CD14-positive monocyte (primary cell): ENCODE measurements around a stretch of chr15.

DNA sequence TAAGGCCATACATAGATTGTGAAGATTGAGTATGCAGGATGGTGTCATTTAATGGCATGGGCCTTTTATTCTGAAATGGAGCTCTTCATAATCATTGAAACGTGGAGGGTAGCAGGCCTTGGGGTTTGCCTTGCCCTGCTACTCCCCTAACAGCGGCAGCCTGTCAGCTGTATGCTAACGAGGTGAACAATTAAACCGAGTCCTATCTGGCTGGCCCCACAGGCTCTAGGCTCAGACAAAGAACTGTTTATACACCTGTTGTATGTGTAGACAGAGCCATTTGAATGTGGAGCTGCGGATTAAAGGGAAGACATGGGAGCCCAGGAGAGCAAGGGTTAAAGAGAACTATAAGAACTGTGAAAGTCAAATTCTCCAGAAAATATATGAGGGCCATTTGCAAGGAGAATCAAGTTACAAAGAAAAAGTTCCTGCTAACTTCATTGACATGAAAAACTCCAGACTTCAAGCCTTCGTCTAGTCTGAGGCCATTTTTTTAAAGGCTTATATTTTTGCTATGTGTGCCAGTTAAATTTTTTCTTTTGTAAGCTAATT, 116.7 kb upstream of the CGNL1 start:
- CAGE, long polyA plus RNA = no peak

GRCh38 chr15:57322084-57322474, 54.2 kb upstream of the CGNL1 start:
- CAGE, long polyA plus RNA = no peak

GRCh38 chr15:57442136-57442565, 65.8 kb downstream of the CGNL1 start:
- CAGE, long polyA plus RNA = no peak

DNA sequence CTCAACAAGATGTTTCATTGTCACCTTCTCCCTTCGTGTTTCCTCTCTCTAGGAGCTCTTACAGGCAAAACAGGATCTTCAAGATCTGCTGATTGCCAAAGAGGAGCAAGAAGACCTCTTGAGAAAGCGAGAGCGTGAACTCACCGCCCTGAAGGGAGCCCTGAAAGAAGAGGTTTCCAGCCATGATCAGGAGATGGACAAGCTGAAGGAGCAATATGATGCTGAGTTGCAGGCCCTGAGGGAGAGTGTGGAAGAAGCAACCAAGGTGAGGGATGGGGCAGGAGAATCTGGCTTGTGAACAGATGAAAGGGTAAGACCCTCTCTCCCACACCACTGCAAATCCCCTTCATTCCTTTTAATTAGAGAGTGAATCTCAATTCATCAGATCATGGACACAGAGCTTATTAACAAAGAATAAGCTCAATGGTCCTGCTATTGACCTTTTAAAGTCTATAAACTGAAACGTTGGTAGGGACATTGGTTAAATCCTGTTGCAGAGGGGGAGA, 85.4 kb downstream of the CGNL1 start:
- CAGE, long polyA plus RNA = no peak

- CAGE, long polyA plus RNA = no peak
Measured at GRCh38 chr15:57485688-57486381, 105.9 kb upstream of the MYZAP start.

DNA sequence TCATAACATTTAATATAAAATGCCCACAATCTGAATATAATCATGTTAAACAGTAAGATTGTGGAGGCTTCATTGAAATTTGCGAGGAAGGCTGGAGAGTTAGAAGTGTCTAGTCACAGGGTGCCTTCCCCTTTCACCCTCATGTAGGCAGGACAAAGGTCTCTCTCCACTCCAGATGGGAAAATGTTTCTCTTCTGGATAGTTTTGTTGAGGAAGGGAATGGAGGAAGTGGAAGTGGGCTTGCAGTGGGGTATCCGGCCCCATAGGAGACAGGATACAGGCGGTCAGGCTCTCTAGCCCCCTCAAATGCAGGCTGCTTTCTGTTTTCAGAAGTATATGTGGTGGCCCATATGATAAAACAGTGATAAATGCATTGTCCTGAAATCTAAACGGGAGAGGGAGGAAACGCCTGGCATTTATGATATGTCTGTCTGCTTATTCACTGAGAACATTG, 13.3 kb upstream of the MYZAP start:
- CAGE, long polyA plus RNA = no peak

- CAGE, long polyA plus RNA = no peak
Measured at GRCh38 chr15:57599309-57599642, 7.6 kb downstream of the MYZAP start.

DNA sequence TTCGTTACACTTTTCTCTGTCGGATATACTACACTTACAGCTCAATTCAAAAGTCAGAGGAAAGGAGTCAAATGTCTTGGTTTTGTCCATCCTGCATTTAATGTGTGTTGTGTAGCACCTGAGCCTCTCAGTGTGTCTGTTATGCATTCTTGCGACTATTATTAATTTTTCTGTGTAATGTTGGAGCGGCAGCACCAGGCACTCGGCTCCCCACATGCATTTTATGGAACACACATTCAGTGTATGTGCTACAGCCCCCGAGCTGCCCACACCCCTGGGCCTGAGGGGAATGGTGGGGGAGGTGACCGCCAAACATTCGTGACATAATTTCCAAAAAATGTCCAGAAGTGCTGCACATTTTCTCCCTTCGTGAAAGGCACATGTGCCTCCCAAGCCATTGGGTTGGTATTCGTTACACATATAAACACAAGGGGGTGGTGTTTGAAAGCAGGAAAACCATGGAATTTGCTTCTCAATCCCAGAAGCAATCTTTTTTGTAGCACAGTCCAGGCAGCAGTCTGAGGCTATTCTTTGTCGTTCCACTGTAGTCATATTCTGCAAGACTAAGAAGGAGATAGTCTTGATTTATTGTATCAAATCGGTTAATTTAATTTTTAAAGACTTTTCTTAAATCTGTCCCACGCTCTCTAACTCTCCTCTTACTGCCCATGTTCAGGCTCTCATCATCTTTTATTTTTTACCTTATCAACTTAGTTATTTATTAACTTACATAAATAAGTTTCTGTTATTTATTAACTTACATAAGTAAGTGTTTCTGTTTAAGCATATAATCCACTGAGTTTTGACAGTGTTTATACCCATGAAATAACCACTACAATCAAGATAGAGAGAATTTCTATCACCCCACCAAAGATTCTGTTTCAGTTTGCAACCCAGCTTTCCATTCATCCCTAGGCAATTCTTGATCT, 39.2 kb upstream of the POLR2M start:
- CAGE, long polyA plus RNA = no peak

DNA sequence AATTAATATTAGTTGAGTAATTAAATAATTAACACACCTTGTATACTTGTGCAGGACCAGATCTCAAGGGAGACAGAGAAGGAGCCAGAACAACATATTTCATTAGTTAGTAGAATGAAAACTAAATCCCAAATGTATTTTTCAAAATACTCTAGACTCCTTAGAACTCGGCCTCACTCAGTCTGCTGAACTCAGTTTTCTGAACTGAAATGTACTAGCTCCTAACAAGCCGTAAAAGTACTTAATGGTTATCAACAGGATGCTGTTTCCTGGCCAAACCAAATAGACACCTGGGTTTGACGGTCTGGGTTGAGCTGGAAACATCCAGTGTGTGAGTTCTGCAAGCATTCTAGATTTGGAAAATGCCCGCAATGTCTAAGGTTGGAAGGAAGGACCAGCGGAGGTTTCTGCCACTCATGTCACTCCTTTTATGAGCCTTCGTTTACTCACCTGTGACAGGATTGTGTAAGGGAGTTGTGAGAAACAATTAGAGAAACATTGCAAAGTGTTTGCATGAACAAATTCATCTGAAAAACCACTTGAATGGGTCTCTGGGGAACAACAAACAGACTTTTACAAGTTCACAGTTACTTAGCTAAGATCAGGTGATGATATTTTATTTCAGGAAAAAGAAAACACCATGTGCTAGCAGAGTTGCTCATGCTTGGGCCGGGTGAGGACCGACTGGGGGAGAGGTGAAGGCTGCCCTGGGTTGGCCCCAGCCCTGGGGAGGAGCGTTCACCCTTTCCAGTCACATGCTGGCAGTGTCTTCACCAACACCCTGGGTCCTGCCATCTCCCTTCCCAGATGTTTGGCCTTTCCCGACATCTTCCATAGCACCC, 151.0 kb downstream of the ALDH1A2 start:
- CAGE, long polyA plus RNA = no peak

DNA sequence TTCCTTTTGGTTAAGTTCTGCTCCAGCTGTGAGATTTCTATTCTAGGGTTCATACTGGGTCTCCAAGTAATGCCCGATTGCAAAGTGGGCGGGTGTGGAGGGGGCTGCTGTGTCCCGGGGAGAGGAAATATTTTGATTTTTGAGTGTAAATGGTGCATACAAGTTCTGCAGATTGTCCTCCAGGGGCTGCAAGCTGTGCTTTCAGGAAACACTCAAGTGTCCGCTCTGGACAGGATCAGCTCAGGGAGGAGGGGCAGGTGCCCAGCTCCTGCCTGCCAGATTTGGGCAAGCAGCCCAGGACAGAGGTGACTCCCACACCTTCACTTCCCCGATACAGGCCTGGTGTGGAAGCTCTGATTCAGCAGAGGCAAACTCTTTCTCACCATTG, 142.8 kb downstream of the ALDH1A2 start:
- CAGE, long polyA plus RNA = no peak

- CAGE, long polyA plus RNA = no peak
Measured at GRCh38 chr15:58064530-58065388, 752 bp downstream of the ALDH1A2 start.

DNA sequence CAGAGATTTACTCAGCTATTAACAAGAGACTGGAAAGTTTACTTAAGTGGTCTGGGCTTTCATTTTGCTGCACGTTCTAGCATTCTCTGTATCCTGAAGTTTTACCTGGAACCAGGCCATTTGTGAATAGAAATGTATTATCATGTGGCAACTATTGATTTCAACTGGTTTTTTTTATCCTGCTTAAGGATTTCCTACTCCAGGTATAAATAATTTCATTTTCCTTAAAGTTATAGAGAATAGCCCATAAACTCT, 1.1 kb downstream of the AQP9 start:
- CAGE, long polyA plus RNA = no peak

DNA sequence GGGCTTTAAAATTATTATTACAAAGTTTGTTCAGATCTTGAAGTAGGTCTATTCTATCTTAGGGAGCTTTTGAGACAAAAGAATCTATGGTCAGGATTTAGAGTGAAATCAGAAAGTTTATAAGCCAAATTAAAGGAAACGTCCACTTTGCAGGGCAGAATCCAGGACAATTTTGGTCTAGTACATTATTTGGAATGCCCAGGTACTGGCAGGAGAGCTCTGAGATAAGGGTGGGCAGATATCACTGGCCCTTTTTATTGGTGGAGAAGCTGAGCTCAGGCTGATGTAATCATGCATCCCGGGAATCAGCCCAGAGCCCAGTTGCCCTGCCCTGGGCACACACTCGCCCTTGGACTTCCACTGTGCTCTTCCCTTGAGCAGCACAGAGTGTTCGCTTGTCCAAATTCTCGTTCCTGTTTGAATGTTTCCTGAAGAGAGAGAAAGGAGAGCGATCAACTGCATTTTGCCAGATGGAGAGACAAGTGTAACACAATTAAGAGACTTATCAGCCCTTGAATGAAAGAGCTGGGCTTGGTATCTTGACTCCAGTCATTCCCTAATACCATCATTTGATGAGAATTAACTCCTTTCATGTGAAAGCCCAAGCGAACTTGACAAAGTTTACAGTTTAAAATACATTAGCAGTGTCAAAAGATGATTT, 3.7 kb downstream of the AQP9 start:
- CAGE, long polyA plus RNA = no peak

DNA sequence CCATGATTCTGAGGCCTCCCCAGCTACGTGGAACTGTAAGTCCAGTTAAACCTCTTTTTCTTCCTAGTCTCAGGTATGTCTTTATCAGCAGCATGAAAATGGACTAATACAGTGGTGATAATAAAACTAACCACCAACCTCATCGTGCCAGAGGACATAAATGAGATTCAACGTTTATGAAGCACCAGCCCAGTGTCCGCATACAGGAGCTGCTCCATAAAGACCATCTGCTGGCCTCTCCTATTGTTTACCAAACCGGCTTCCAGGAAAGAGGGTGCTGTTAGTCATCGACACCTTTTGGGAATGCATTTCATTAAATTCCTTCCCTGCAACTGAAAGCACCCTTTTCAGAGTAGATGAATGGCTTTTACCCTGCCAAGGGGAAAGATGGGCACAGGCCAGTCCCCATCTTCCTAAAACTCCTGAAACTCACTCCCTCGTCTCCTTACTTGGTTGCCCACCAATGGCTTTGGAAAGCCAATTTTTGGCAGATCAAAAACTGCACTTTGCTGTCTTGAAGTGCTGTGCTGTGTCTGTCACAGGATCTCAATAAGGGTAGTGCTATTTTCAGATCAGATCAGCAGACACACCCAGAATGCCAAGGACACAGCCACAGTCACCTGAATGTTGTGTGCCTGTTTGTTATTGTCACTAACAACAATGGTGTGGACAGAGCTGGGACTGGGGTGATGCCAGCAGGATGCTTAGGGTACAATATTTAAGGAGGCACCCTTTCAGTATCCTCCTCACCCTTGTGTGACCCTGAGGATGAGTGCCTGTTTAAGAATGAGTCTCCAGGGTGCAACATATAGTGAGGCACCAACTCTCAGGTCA, 122.2 kb downstream of the AQP9 start:
- CAGE, long polyA plus RNA = no peak

GRCh38 chr15:58261054-58261562, 122.9 kb downstream of the AQP9 start:
- CAGE, long polyA plus RNA = no peak

DNA sequence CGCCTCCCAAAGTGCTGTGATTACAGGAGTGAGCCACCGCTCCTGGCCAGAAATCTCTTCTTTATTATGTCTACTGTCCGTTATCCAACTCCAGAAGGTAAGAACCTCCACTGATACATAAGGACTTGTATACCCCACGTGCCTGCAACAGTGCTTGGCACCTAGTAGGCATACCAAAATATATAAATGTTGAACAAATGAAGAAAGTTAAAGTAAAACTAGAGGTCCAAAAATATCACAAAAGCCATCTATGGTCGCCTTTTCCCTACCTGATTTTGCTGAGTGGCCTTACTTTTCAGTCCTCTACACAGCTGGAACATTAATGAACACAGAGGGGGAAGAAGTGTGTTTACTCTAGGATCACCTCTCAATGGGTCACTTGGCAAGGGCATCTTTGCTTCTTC, 734 bp upstream of the LIPC start:
- CAGE, long polyA plus RNA = no peak

GRCh38 chr15:58434229-58434677, 2.5 kb downstream of the LIPC start:
- CAGE, long polyA plus RNA = no peak

GRCh38 chr15:58440085-58440675, 8.4 kb downstream of the LIPC start:
- CAGE, long polyA plus RNA = no peak

DNA sequence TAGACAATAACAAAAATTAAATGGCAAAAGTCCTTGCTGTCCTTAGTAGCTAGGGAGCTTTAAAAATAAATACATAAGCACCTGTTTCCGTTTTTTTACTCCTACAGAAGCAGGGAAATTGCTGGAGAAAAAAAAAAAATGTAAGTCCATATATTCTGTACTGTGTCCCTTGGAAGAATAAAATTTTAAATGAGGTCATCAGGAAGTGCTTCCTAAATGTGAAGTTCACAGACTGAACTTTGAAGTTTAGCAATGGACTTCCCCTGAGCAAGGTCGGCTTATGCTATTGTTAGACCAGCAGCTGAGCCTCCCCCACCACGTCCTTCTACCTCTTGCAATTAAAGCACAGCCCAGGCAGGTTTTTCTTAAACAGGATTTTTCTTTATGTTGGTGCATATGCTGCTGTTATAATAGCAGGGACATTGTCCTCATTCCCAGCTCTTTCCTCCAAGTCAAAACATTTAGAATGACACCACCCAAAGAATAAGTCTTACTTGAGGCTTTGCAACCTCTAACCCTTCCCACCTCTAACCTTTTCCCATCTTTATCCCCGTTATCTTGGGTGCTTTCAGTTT, 26.3 kb downstream of the LIPC start:
- CAGE, long polyA plus RNA = no peak

DNA sequence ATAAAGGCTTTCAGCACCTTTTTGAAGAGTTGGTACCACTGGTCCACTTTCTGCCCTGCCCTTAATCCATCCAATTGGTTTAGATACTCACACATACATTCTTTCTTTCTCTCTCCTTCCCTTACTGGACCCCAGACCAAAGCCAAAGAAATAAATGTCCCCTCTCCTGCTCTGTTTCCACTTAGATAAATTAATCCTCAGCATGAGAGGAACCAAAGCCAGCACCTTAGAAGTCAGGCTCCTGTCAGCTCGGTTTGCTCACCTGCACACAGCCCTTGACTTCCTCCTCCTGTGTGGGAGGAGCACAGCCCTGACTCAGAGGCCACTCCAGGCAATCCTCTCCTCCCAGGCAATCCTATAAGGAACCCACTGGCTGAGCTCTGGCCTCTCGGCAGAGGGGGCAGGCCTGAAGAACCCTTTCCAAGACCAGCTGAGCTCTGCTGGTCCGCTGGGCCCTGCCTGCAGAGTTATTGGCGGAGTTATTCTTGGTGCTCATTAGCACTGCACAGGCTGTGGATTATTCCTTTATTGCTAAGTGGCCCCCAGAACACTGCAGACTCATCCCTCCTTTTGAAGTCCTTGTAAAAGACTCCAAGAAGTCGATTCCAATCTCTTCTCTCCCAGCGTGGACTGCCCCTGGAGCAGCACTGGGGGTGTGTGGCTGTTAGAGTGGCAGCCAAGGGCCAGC, 30.8 kb downstream of the LIPC start:
- CAGE, long polyA plus RNA = no peak